ENCODE measurements around a stretch of chr7.

GRCh38 chr7:105924887-105925279 lies 38.2 kb upstream of the CDHR3 start:
- PRO-cap: no peak

DNA sequence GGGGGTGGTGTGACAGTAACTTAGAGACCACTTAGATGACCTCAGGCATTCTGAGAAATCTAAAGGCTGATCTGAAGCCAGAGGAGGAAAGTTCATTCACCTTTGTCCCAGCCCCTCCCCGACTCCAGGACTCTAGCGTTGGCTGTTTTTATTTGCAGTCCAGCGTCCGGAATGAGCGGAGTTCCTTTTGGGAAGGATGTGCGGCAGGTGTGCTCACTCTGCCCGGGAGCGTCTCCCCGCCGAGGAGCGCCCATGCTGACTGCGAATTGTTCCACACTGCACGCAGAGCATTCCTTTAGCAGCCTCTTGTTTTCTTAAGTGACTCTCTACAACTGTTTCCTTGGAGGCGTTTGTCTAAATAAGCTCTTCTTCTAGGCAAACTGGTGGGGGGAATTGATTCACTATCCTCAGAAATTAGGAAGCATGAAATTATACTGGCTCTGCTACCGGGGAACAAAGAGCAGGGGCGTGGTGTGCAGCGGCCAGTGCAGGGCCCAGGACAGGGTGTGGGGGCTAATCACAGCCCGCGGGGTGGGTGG lies 46.3 kb downstream of the SYPL1 start:
- PRO-cap: no peak

GRCh38 chr7:106253775-106253958 lies 31.1 kb downstream of the NAMPT start:
- PRO-cap: no peak

DNA sequence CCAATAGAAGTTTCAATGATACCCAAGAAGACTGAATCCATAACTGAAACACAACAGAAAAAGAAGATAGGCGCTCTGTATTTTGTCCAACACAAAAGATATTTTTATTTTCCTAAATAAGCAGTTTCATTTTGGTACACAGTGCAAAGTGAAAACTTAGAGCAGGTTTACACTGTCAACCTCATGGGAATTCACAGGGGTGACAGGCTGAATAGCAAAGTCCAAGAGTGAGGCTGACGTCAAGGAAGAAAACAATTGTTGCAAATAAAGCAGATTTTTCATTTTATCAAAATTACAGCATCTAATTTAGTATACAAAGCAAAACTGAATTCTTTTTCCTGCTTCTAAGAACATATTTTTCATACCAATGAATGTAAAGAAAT lies 28.6 kb downstream of the NAMPT start:
- PRO-cap: no peak

GRCh38 chr7:106327314-106327700 lies 42.5 kb upstream of the NAMPT start:
- PRO-cap: no peak

DNA sequence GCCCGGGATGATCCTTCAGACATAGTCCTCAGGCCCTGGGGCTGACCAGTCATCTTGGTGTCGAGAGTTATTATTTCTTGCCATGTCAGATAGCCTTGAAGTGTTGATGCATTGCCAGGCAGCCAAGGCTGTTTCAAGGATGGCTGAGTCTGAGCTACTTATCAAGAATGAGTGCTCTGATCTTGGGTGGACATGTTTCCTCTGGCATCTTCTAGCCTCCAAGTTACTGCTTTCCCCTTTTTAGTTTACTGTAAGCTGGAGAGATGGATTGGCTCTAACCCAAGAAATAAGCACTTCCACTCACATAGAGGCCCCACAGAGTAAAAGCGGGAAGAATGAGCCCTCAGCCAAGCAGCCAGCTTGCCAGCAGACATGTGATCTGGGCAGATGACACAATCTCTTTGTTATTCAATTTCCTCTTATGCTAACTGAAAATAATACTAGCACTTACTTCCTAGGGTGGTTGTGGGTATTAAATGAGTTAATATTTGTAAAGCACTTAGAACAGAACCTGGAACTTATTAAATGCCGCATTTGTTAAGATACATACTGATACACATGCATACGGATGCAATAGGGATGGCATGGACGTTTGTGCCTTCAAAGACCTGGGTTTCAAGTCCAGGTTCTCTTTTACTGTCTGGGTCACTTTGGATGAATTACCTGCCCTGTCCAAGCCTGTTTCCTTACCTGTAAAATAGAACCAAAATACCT lies 136.7 kb upstream of the NAMPT start:
- PRO-cap: no peak

DNA sequence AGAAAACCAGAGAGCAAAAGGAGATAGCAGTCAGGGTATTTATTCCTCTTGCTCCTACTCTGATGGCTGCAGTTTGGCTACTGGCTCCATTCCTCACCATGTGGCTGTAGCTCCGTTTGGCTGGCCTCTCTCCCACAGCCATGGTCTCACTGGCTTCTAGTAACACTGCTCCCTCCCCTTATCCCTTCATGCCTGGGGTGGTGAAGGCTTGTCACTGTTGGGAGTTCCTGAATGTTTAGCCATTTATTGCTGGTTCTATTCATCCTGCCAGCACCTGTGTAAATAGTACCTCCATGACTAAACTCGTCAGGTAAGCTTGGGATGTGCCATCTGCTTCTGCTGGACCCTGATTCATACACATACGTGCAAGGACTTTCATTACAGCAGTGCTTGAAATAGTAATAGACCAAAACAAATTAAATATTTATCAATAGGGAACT lies 61.7 kb downstream of the CCDC71L start:
- PRO-cap: no peak

DNA sequence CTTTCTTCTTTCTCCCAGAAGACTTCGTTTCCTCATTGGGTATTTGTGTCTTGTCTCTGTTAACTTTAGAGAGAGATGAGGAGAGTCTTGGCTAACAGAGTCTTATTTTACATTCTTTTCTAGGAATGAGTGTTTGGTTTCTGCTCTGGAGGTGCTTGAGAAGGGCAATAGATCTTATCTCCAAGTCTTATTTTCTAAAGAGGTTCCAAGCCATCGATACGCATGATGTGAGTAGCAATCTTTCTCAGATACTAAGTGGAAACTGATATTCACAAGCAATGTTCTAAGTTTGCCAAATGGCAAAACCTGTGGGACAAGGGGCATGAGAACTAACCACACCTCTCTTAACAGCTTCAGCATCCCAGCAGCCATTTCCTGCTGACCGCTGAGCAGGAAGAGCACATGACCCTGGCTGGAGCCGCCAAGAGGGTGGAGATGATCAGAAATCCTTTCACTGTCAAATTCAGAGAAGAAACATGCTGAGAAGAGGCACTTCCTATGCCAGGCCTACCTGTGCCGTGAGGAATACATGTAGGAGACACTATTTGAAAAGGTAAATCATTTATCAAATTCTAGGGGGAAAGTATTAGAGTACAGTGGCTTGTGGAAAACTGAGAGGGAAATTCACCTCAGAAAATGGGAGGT lies 35.2 kb downstream of the CCDC71L start:
- PRO-cap: no peak

DNA sequence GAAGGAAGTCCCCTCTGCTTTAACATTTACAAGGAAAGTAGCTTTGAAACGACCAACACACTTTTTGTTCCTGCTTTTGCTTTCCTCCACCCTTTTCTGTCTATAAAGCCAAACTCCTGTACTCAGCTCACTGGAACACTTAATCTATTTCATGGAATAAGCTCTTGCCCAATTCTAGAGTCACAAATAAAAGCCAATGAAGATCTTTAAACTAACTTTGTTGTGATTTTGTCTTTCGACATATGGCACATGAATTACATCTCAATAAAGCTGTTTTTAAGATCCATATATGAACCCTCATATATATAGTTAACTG lies 86.9 kb upstream of the CCDC71L start:
- PRO-cap: no peak

DNA sequence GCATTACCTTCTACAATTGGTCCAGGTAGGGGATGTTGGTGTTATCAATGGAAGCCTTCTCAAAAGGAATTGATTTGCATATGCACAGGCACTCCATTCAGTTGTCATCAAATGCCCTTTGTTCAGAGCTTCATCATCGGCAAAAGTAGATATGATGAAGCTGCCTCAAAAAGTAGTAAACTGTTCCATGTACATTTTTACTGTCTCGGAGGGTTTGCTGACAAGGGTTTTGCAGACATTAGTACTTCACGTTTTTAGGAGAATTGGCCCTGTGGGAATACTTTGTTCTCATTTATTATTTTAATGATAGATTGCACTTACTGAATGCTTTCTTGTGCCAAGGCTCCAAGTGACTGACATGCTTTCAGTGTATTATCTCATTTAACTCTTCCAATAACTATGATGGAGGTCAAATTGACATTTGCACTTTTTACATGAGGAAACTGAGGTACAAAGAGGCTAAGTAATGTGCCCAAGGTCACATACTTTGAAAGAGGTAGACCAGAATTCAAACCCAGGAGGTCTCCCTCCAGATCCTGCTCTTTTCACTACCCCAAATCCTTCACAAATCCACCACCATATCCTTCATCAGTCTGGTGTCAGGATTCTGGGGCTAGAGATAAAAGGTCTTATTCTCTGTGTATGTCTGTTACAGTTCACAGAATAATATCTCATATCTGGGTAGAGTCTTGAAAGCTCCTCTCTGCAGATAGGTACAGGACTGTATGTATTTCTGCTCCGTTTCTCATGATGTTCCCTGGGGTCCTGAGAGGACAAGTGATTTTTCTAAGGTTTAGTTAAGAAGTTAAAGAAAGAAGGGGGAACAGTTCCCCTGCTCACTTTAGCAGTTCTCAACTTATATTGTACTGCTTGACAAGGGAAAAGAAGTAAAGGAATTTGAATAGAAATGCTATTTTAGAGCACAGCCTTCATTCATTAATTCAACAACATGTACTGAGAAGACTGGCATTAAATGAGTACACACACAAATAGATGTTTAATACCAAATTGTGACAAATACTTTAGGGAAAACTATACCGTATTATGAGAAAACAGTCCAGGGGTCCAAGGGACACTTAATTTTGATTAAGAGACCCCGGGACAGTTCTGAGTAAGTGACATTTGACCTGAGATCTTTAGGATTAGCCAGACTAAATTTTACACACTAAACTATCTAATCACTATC lies 4.8 kb downstream of the PIK3CG start:
- PRO-cap: no peak

DNA sequence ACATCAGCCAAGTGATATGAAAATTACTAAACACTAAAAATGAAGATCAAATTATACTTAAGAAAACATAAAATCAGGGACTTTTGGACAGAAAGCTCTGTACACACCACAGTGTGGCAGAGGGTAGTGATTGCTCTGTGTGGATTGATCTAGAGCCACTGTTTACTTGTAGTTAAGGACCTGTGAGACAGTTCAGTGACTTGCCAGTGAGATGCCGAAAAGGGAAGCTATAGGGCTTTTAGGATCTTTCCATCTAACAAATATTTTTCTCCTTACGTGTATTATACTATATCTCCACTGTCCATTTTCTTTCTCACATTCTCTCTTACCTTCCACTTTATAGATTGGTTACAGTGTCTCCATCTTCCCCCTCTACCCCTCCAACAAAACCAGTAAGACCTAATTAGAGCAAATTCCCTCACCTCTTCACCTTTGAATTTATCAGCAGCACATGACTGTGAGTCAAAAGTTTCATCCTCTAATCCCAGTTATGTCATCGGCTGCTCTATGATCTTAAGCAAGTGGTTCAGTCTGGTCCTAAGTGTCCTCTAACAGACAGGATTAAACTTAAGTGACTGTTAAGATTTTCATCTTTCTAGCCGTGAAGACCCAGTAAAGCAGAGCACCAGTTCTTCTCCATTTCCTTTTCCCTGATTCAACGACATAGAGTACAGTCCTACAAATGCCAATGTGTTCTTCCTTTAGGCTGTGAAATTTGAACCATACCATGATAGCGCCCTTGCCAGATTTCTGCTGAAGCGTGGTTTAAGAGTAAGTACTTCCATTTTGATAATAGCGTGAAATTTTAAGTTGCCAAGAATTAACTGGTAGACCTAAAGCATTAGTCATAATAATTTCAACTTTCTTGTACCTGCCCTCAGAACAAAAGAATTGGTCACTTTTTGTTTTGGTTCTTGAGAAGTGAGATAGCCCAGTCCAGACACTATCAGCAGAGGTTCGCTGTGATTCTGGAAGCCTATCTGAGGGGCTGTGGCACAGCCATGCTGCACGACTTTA lies 7.1 kb downstream of the PIK3CG start:
- PRO-cap: no peak

DNA sequence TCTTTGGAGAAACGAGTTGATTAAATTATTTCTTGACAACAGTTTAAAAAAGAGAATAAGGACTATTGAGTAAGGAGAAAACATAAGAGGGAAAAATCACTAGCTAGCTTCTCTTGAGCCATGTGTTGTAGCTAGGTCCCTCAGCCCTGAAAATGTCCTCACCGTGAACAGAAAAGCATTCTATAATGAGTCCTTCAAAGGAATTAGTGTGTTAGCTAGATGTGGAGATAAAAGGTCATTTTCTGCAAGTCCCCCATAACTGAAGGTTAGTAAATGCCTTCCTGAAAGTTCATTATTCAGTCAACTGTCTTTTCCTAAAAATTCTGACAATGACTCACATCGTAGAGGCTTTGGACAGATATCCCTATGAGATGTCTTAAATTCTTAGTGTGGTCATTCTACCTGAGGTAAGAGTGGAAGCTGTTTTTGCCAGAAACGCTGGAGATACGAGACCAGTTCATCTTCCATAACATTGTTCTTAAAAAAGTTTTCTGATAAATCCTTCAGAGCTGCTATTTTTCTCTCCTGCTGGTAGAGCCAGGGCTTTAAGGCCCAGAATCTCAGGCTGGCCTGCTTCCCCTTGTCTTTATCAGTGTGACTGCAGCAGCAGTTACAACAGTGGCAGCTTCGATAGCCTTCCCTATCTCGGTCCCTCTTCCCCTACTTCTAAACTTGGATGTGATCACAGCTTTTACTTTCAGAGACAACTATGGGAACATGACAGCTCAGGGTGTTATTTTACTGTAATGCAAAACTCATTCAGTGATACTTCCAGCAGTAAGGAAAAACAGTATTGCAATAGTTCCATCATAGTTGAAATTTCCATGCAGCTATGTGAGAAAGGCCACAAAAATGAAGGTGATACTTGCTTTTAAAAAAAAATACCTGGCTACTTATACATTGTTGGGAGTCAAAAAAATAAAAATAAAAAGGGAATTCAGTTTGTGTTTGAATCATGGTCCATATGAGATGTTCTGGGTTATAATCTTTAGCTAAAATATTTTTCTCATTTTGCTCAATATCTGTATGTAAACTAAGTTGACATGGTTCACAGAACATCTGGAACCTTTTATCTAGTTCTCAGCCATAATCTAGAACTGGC lies 37.2 kb upstream of the PRKAR2B start:
- PRO-cap: no peak

DNA sequence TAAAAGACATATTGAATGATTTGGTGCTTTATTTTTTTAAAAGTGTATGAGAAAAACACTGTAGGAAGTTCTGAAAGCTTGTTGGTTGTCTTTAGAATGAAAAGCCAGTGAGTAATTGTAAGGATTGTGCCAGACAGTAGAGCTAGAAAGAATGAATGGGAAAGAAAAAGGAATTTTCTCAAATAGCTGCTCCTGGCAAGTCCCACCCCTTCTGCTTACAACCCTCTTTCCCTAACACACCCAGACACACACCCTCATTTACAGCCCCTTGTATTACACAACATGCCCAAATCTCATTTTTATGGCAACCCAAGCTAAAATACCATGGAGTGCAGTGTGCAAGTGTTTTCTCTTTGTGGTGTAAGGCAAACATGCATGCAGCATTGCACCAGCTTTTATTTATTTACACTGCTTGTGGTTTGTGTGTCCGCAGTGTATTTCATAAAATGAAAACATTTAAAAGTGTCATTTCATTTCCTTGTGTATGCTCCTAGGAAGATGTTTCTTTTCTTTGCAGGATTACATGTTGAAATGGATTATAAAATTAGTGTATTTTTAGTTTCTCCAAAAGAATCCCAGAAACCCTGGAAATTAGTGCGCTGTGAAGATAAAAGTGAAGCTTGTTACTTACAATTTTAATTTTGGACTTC lies 1.5 kb downstream of the PRKAR2B start:
- PRO-cap: no peak

DNA sequence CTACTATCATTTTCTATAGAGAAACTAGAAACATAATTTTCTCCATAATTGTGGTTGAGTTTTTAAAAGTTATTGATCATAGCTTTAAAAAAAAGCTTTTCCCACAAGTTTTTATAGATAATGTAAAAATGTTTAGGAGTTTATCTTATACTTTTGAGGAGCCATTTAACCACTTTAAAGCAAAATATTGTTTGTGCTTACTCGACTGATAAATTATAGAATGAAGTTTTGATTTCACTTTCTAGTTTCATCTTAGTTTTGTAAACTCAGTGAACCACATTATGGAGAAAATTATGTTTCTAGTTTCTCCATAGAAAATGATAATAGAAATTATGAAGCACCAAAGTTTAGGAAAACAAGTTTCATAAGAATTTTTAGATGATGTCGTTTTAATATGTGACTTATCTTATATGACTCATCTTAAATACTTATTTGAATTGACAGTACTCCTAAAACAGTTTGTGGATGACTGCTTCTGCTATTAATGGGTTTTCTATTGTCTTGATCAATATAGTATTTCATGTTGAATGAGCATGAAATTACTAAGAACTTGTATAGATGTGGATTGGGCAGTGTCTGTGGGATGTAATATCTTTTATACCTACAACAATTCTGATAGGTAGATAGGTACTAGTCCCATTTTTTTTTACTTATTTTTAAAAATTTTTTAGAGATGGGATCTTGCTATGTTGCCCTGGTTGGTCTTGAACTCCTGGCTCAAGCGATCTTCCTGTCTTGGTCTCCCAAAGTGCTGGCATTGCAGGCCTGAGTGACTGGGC lies 3.5 kb downstream of the HBP1 start:
- PRO-cap: no peak

DNA sequence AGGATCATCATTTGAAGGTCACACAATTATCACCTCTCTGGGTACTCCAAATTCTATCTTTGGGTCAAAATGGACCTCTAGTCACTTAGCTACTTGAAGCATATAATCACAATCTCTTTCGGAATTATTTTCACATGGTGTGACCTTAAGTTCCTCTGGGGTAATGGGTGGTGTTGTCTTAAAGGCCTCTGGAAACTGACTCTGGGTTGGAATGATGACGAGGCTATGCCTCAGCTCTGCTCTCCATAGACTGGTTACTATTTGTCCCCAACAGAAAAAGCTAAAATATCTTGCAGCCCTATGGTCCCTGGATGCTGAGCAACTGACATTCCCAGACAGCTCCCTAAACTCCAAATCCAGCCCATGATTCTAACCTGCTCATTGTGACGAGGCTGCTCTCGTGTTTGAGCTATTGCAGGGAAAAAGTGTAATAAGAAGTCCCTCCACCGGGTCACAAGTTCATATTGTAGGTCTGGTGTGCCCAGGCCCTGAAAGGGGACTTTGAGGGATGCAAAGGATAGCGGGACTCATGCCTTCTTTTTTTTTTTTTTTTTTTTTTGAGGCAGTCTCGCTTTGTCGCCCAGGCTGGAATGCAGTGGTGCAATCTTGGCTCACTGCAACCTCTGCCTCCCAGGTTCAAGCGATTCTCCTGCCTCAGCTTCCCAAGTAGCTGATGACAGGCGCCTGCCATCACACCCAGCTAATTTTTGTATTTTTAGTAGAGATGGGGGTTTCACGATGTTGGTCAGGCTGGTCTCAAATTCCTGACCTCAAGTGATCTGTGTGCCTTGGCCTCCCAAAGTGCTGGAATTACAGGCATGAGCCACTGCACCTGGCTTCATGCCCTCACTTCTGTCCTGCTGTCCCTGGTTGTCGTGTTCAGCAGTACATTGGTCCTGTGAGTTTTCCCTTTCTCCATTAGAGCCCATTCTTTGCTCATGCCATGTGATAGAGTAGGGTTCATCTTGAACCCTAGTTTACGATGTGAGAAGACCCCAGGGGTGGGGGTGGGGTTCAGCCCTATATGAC lies 51.8 kb downstream of the HBP1 start:
- PRO-cap: no peak

GRCh38 chr7:107387447-107388077 lies 82.3 kb upstream of the GPR22 start:
- PRO-cap: no peak

DNA sequence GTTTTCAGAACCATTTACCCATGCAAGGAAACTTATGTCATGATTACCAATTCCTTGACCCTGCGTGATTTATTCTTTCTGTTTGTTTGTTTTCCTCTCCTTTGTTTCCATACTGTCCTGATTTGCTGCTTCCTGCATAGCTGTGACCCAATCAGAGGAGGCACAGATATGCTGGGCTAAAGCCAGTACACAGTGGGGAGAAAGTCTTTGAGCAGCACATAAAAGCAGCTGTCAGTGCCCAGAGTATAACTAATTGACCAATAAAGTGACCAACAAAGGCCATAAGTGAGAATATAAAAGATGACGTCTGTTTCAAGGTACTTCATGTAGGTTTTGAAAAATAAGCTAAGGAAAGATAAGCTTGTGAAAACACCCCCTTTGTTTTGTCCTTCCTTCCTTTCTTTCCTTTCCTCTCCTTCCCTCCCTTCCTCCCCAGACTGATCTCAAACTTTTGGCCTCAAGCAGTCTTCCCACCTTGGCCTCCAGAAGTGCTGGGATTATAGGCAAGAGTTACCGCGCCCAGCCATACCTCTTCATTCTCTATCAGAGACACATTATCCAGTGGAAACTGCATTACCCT lies 16.9 kb downstream of the BCAP29 start:
- PRO-cap: no peak

- PRO-cap: no peak
These were observed 30.6 kb upstream of the DLD start for GRCh38 chr7:107860224-107860982.

DNA sequence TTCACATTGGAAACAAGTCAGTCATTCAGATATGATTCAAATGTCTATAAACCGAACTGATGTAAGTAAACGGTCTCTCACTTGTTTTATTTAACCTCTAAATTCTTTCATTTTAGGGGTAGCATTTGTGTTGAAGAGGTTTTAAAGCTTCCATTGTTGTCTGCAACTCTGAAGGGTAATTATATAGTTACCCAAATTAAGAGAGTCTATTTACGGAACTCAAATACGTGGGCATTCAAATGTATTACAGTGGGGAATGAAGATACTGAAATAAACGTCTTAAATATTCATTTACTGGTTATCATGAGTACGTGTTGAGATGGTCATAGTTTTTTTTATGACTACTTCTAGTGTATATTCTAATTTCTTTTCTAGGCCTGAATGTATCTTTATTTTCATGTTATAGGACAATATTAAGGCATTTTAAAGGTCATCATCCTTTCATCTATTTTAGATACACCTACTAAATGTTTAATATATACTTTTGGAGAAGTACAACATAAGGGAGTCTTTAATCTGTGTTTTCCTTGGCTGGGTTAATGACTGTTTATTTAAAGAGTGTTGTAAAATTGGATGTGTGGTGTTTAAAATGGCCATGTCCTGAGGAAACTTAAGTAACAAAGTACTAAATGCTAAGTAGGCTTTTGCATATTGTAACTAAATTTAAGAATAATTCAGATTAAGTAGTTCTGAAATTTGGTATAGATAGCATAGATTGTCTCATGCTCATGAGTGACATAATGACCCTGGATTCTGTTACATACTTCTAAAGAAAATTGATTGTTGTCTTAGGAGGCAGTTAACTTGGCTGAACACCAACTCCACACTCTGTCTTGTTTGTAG lies 28.9 kb downstream of the DLD start:
- PRO-cap: no peak

- PRO-cap: no peak
These were observed 42.7 kb downstream of the DLD start for GRCh38 chr7:107933289-107934444.